ENCODE data around the gene NSG1.

- CAGE, long polyA plus RNA, result no peak
- RRBS, result no CpG with 5 or more reads among the region's 24 CpGs
These were observed 2.4 kb upstream of the MFSD10 start for GRCh38 chr4:2936757-2937663.

- CAGE, long polyA plus RNA, result no peak
- RRBS, result no CpG with 5 or more reads among the region's 13 CpGs
These were observed 3.1 kb upstream of the MFSD10 start for GRCh38 chr4:2937664-2938220.

GRCh38 chr4:2957547-2958107 is 5.6 kb downstream of the NOP14 start:
- CAGE, long polyA plus RNA, result no peak
- RRBS, result no CpG with 5 or more reads among the region's 8 CpGs

DNA sequence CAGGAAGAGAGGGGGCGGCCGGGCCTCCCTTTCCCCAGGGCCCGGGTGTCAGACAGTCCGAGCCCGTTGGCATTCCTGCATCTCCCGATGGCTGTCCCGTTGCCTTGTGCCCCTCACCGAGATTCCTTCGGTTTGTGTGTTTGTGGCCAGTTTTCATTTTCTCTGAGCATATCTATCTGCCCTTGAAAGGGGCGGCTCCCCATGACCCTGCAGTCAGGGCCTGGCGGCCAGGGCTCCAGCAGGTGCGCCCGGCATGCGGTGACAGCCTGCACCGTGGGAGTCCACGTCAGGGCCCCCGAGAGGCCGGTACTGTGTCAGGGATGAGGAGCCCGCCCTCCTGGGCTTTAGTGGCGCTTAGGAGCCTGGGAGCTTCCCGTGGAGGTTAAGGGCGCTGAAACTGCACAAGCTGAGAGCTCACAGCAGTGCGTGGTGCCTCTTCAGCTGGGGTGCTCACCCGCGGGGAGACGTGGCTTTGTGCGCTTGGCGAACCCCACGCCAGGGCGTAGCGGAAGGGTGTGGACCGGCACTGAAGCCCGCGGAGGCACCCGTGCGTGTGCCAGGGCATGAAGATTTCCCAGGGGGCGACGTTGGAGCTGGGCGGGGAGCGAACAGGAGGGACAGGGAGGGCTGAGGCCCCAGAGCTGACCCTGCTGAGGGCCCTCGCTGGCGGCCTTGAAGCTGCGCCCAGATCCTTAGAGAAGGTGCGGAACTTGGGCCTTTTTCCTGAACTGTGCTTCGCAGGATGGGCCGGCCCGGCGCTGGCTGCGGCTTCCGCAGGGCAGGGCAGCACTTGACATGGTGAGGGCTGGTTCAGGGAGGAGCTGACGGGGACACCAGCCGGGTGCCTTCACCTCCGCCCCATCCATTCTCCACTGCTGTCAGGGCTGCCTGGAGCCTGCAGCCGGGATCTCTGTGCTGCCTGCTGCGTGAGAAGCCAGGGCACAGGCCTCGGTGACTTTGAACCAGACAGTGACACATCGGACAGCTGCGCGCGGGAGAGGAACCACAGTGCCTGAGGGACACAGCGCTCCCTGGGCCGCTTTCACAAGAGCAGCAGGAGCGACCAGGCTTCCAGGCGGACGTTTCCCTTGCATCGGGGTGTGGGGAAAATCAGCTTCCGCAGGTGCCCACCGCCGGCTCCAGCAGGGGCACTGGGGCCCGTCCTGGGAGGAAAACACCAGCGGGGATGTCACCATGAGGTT is 33.0 kb upstream of the HTT start:
- CAGE, long polyA plus RNA, result no peak
- RRBS, result 21% methylated on average over 14 of the region's 71 CpGs

- CAGE, long polyA plus RNA, result no peak
- RRBS, result no CpG with 5 or more reads among the region's 8 CpGs
These were observed 59.8 kb downstream of the HTT start for GRCh38 chr4:3134167-3134877.

GRCh38 chr4:3331258-3331863 is 38.5 kb downstream of the RGS12 start:
- CAGE, long polyA plus RNA, result no peak
- RRBS, result no CpG with 5 or more reads among the region's 12 CpGs

DNA sequence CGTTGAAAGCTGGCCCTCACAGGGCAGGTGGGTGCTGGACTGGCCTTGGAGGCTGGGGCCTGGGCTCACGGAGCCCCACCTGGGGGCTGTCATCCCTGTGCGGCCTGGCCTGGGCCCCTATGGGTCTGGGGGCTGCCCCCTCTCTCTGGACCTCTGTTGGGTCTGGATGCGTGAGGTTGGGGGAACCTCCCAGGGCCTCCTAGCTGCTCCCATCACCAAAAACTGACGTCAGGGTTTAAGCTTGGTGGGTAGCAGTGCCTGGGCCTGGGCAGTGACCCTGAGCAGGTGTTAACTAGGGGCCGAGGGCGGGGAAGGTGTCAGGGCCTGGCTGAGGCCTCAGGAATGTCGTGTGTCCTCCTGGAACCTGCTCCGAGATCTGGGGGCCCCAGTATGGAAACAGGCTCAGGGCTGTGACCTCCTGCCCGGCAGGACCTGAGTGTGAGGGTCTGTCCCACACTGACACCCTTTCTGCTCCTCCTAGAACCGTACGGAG is 529 bp downstream of the HGFAC start:
- CAGE, long polyA plus RNA, result no peak
- RRBS, result no CpG with 5 or more reads among the region's 12 CpGs

- CAGE, long polyA plus RNA, result no peak
- RRBS, result no CpG with 5 or more reads among the region's 26 CpGs
These were observed 11.9 kb downstream of the LRPAP1 start for GRCh38 chr4:3520095-3520979.

DNA sequence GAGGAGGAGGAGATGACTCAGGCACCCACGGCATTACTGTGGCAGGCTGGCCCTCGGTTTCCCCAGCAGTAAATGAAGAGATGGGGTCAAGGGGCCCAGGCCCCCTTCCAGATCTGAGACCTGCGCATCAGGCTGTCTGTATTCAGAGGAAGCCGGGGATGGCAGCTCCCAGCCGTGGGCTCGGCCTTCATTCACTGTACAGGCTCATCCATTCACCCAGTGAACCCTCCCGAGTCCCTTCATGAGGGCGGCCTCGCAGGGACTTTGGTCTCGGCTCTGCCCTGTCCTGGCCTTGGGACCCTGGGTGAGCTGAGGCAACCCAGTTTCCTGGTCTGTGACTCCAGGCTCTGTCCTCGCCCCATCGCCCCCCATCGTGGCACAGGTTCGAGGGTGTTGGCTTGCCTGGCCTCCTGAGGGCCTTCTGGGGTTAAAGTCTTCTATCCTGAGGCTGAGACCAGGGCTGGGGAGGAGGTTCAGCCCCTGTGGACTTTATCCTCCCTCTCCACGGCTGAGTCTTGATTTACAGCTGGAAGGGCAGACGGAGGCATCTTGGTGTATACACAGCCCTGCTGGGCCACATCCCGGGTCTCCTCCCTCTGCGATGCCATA is 44.2 kb upstream of the LRPAP1 start:
- CAGE, long polyA plus RNA, result no peak
- RRBS, result 52% methylated on average over 2 of the region's 18 CpGs

DNA sequence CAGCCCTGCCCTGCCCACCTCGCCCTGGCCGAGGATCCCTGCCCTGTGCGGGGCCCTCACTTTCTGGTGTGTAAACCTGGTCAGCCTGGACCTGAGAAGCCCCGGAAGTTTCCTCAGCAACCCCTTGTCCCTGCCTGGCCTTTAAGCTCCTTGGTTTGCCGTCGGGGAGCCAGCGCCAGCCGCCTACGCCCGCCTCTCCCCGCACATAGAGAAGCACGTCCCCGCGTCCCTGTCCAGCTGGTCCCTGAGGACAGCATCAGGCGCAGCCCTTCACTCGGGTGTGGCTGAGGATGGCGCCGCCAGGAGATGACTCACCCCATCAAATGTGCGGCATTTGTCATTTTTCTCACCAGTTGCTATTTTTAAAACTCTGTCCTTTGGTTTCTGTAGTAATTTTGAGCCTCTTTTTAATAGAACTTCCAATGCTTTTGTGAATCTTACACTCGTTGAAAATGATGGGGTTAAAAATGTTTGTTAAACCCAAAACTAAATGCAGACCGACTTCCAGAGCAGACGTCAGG is 113.1 kb upstream of the LRPAP1 start:
- CAGE, long polyA plus RNA, result no peak
- RRBS, result no CpG with 5 or more reads among the region's 22 CpGs

- CAGE, long polyA plus RNA, result no peak
- RRBS, result 60% methylated on average over 5 of the region's 26 CpGs
These were observed 86.5 kb upstream of the ADRA2C start for GRCh38 chr4:3679635-3680220.

DNA sequence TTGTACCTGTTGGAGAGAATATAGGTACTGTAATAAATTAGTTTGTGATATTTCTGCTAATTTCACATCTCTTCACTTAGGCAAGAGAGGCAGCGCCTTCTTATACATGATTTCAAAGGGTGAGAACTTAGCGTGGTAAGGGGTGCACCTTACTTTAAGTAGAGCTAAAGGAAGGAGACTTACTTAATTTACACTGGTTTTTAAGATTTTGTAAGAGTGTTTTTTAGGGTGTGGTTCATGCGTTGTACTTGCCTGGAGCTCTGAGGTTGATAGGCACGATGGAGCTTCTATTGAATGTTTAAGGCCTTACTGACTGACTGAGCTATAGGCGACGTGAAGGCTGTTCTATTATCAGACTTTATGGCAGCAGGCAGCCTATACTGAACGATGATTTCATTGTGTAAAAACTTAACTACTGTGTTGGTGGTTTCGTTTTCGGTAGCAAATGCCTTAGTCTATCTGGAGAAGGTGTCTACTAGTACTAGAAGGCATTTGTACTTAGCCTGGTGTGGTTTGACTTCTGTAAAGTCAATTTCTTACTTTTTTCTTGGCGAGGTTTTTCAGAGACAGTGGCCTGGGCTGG is 194.5 kb downstream of the OTOP1 start:
- CAGE, long polyA plus RNA, result no peak
- RRBS, result no CpG with 5 or more reads among the region's 10 CpGs

DNA sequence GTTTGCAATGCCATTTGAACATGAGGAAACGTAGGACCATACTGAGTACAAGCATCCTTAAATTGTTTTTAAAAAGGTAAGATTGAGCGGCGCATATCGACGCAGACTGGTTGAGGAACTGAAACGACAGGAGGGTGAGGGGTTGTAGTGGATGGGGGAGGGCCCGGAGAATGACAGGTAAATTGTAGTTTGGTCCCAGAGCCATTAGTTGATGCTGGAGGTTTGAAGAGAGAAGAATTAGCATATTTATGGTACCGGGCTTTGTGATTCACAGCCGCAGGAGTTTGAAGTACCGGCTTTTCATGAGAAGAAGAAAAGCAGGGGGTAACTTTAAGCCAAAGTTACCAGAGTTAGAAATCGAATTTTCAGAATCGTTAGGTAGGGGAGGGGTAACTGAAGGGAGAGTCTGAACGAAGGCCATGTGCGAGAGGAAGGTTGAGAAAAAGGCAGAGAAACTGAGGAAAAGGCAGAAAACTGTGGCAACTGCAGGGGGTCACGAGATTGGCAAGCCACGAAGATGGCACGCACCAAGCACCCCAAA is 179.4 kb downstream of the OTOP1 start:
- CAGE, long polyA plus RNA, result no peak
- RRBS, result 6% methylated on average over 1 of the region's 17 CpGs

DNA sequence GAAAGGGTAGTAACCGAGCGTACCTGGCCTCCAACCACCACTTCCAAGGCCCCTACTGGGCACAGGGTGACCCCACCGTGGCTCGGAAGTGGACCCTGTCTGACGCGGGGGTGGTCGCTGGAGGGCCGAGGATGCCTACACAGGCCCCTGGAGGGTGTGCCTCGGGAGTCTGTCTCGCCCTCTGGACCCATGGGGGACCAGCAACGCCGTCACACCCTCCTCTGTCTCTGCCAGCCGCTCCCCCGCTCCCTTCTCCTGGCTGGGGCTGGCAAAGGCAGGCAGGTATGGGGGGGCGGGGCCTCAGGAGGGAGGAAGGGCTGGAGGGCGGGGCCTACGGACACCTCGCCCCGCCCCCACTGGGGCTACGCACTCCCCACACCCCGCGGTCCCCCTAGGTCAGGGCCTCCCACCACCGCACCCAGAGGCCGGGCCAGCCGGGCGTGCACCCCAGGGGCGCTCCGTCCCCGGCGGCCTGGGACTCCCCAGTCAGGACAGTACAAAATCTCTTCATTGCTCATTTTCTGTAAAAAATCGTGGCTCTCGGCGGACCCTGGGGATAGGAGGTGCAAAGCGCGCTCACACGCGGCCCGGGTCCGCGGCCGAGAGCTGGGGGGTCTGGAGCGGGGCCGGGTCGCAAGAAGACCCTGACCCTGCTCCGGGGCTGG is 84.1 kb downstream of the OTOP1 start:
- CAGE, long polyA plus RNA, result no peak
- RRBS, result 6% methylated on average over 6 of the region's 45 CpGs

GRCh38 chr4:4386621-4387294 is at the start of gene NSG1:
TSS of gene NSG1 (plus strand) at chr4:4387102.
- CAGE, long polyA plus RNA, result no peak
- RRBS, result 1% methylated on average over 61 of the region's 85 CpGs

- CAGE, long polyA plus RNA, result no peak
- RRBS, result no CpG with 5 or more reads among the region's 3 CpGs
These were observed 57.4 kb downstream of the NSG1 start for GRCh38 chr4:4444200-4444874.

DNA sequence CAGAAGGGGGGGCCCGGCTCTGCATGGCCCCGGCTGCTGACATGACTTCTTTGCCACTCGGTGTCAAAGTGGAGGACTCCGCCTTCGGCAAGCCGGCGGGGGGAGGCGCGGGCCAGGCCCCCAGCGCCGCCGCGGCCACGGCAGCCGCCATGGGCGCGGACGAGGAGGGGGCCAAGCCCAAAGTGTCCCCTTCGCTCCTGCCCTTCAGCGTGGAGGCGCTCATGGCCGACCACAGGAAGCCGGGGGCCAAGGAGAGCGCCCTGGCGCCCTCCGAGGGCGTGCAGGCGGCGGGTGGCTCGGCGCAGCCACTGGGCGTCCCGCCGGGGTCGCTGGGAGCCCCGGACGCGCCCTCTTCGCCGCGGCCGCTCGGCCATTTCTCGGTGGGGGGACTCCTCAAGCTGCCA is 414 bp downstream of the MSX1 start:
- CAGE, long polyA plus RNA, result no peak
- RRBS, result 1% methylated on average over 16 of the region's 44 CpGs

DNA sequence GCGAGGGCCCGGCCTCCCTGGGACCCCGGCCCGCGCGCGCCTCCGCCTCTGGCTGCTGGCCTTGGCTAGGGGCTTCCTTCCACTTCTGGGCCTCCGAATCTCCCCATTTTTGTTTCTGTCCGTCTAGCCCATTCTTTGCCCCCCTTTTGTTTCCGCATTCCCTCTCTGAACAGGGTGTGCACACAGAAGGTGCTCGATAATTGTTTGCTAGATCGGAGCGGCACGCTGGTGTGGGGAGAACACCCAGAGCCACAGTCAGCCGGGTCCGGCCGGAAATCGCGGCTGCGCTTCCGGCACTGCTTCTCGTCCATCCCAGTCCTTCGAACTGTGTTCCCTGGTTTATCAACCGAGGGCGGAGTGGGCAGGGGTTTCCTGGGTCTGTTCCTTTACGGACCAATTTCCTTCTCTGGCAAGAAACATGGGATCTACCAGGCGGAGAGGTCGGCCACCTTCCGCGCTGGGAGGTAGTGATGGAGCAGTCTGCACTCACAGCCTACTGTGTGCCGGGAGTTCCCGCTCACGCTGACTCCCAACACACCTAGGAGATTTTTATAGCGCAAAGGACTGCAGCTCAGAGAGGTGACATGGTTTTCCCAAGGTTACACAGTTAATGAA is 6.6 kb downstream of the MSX1 start:
- CAGE, long polyA plus RNA, result no peak
- RRBS, result no CpG with 5 or more reads among the region's 35 CpGs

DNA sequence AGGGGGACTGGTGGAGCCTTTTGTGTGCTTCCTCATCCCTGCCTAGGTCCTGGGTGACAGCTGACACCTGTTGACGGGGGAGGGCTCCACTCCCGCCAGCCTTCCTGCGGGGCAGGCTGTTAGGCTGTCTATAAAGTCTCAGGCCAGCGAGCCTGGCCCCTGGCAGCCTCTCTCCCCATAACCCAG is 824 bp upstream of the EVC2 start:
- CAGE, long polyA plus RNA, result no peak
- RRBS, result no CpG with 5 or more reads among the region's 4 CpGs

- CAGE, long polyA plus RNA, result no peak
- RRBS, result no CpG with 5 or more reads among the region's 9 CpGs
These were observed 41.4 kb downstream of the EVC start for GRCh38 chr4:5752449-5752755.